NT2/D1 (cell line): Measurements from ENCODE around the genes DOHH, ZFR2 and SHD.

DNA sequence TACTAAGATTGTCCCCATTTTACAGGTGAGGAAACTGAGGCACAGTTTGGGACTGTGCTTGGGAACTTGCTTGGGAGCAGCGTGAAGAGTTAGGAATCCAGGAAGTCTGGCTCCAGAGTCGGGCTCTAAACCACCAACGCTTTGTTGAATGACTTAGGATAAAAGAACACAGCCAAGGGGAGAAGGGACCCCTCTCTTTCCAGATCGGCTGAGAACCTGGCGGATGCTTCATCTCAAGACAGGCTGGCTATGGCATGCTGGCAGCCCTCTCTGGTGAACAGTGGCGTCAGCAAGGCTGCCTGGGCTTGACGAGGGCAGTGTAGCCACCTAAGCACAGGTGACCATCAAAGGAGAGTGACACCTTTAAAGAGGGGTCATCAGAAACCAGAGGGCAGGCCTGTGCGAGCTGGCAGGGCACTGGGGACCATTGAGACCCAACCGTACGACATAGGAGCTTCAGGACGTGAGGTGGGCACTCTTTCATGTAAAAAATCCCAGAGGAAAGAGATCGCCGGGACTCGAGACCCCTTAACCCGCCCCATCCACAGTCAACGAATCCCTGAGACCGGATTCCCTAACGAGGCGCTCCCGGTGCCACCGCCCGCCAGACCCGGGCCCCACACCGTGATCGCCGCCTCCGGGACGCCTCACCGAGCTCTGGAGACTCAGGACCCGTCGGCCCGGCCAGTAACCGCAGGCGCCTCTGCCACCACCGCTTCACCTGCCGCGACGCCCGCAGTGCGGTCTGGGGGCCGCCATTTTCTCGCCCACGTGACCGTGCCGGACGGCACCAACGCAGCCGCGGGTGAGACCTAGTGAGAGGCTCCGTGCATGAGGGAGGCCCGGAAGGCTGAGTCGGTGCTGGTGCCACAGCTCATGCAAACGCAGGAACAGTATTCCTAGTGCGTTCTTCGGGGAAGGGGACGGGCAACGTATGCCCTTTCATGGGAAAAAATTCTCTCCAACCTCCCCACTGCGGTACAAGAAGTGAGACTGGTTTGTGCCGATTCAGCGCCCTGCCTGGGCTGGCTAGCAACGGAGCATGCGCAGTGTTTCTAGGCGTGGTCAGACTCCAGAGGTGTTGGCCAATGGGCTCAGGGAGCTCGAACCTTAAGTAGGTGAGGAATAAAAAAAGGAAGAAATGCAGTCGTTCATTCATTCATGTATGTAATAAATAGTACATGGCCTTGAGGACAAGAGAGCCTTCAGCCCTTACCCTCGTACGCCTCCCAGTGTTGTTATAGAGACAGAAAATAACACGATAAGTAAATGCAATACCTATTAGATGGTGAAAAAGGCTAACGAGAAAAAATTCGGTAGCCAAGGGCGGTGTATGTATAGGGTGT is at the start of gene DOHH:
TSS of gene DOHH (minus strand) at position 765 of the 1,346 bp plus-strand sequence.
- RRBS, 2 experiments: 1 to 2% methylated on average over 22 to 25 of the region's 71 CpGs

GRCh38 chr19:3510909-3511254 is 4.8 kb downstream of the FZR1 start:
- RRBS, 2 experiments: 96% methylated on average over 5 of the region's 18 CpGs

DNA sequence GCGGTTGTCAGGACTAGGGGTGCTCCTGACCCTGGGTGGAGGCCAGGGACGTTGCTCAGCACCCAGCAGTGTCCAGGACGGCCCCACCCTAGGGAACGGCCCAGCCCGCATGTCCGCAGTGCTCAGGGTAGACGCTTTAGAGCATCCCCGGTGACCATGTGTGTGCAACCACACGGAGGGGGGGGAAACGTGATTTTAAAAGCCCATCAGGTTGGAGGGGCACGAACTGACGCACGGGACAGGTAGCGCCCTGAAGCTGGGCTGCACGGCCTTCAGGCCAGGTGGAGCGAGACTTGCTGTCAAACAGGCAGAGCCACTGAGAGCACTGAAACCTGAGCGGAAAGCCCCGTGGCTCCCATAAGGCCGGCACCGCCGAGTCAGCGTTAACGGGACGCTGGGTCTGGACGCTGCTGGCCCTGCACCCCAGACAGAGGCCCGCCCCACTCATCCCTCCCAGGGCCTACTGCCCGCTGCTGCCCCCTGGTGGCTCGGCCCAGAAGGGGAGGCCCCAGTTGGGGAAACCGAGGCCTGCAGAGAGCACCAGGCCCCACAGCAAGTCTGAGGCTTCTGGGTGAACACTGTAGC is 8.2 kb downstream of the CACTIN start:
- RRBS, 2 experiments: no CpG with 5 or more reads among the region's 29 CpGs

GRCh38 chr19:3653072-3653685 is 26.6 kb upstream of the CACTIN start:
- RRBS, 2 experiments: no CpG with 5 or more reads among the region's 34 CpGs

GRCh38 chr19:3657929-3658315 is 31.3 kb upstream of the CACTIN start:
- RRBS, 2 experiments: no CpG with 5 or more reads among the region's 14 CpGs

GRCh38 chr19:3668168-3668698 is 32.0 kb downstream of the PIP5K1C start:
- RRBS, 2 experiments: no CpG with 5 or more reads among the region's 22 CpGs

- RRBS, 2 experiments: no CpG with 5 or more reads among the region's 25 CpGs
Observed at GRCh38 chr19:3670000-3670558, 30.2 kb downstream of the PIP5K1C start.

DNA sequence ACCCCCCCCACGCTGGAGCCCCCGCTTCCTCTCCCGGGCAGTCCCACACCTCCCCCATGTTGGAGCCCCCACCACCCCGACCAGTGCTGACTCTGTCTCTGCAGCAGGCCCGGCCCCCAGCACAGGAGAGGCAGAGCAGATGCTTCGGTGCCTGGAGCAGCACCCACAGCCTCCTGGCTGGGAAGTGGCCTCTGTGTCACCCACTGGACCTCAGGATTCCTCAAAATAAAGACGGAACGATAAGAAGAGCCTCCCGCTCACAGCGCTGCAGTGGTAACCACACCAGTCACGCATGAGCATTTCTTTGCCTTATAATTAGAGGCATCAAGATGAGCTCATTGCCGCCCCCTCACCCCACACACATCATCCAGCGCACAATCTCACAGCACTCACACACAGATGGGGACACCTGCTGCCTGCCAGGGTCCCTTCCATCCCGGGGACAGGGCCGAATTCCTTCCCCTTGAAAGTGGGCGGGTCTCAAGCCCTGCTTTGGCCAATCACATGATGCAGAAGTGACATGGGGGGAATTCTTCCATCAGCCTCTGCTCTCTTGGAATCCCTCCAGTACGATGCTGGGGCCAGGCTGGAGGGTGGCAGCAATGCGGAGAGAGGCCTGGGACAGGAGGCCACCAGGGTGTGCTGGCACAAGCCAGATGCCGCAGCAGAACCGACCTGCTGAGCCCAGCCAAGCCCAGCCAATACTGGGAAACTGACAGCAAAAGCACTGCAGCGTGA is 16.2 kb downstream of the PIP5K1C start:
- RRBS, 2 experiments: 16 to 70% methylated on average over 5 of the region's 21 CpGs

GRCh38 chr19:3688267-3689150 is 11.8 kb downstream of the PIP5K1C start:
- RRBS, 2 experiments: 71 to 83% methylated on average over 10 of the region's 35 CpGs

GRCh38 chr19:3712939-3713659 is 4.9 kb downstream of the TJP3 start:
- RRBS, 2 experiments: 30 to 93% methylated on average over 2 to 3 of the region's 16 CpGs

- RRBS, 2 experiments: no CpG with 5 or more reads among the region's 10 CpGs
Observed at GRCh38 chr19:3743541-3744171, 17.8 kb downstream of the APBA3 start.

GRCh38 chr19:3868259-3869490 is at the start of gene ZFR2:
Gene ZFR2, minus strand, starts transcription at chr19:3869038.
- RRBS, 2 experiments: 2% methylated on average over 13 of the region's 86 CpGs

DNA sequence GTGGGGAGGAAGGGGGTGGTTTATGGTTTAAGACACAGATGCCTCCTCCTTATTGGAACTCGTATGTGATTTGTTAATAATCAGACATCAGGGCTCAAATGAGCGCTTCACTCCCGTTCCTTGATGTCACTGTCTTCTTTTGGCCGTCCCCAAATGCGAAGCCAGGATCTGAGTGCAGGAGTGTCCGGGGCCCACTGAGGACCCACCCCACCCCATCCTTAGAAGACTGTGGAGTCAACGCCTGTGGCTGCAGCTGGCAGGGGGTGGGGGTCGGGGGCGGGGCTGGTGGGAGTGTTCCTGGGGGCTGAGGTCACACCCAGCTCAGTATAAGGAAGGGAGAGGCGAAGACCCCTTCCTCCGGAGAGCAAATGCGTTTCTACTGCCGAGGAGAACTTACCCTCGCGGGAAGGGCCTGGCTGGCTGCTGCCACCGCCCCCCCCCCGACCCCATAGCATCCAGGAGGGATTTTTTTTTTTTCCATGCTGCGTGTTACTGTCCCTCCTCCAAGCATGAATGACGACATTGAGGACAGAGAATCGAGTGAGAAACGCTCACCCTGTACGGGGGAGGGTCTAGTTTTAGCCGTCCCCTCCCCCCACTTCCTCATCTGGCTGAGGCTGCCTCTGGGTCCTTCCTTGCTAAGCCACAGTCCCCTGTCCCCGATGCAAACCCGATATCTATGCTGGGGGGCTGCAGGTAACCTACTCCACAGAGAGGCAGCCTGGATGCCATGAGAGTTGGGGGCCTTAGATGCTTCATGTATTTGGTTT is 1.1 kb downstream of the ATCAY start:
- RRBS, 2 experiments: no CpG with 5 or more reads among the region's 25 CpGs

DNA sequence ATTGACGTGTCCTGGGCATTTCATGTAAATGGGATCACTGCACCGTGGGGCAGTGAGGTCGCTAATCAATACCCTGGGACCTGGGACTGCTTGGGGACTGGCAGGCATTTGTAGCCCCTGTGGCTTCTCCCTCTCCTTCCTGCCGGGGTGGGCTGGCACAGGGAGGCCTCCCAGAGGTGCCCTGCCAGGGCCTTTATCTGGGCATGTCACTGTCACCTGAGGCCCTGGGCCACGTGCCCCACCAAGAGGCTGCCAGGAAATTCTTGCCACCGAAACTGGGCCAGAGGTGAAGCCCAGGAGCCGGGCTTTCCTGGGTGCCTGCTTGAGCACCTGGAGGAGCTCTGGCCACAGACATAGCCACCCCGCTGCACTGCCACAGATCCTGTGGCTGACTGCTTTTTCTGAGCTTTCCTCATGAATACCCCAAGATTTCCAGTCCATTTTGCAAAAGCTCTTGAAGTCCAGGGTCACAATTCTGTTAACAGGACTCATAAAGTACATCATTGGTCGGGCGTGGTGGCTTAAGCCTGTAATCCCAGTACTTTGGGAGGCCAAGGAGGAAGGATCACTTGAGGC is 1.7 kb upstream of the NMRK2 start:
- RRBS, 2 experiments: no CpG with 5 or more reads among the region's 10 CpGs

- RRBS, 2 experiments: no CpG with 5 or more reads among the region's 22 CpGs
Observed at GRCh38 chr19:3982086-3982515, 3.2 kb downstream of the EEF2 start.

DNA sequence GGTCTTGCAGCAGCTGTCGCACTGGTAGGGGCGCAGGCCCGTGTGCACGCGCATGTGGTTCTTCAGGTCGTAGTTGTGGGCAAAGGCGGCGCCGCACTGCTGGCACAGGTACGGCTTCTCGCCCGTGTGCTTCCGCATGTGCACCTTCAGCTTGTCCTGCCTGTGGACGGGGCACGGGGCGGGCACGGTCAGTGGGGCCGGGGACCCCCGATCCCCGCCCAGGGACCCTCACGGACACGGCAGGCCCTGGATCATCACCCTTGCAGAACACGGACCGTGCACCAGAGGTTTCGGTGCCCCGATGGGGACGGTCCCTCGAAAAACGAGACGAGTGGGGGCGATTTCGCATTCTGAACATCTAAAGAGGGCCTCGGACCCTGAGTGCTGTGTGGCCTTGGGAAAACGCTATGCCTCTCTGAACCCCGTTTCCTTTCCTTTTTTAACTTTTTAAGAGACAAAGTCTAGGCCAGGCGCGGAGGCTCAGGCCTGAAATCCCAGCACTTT is 18.6 kb downstream of the ZBTB7A start:
- RRBS, 2 experiments: no CpG with 5 or more reads among the region's 37 CpGs

- RRBS, 2 experiments: 58% methylated on average over 3 of the region's 10 CpGs; no CpG with 5 or more reads in 1 of the 2 experiments
Observed at GRCh38 chr19:4068014-4068371, 1.3 kb upstream of the ZBTB7A start.

DNA sequence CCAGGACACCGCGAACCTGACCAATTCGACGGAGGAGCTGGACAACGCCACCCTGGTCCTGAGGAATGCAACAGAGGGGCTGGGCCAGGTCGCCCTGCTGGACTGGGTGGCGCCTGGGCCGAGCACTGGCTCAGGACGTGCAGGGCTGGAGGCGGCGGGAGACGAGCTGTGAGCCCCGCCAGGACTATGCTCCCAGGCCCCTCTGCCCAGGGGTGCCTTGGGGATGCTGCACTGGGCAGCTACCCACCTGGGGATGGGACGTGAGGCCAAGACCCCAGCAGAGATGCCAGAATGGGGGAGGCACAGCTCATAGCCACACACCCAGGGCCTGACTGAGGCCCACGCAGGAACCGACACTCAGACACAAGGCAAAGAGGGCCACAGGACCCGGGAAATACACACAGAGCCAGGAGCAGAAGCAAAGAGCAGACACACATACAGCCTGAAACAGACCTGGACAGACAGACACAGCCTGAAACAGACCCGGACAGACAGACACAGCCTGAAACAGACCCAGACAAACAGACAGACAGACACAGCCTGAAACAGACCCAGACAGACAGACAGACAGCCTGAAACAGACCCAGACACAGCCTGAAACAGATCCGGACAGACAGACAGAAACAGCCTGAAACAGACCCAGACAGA is 10.4 kb downstream of the SIRT6 start:
- RRBS, 2 experiments: 73 to 94% methylated on average over 2 of the region's 19 CpGs

GRCh38 chr19:4172446-4173163 is 9.8 kb downstream of the SIRT6 start:
- RRBS, 2 experiments: 19 to 21% methylated on average over 6 of the region's 22 CpGs

- RRBS, 2 experiments: under 1 to 2% methylated on average over 34 to 43 of the region's 110 CpGs
Observed at GRCh38 chr19:4278723-4280002, at the start of gene SHD. Gene SHD, plus strand, starts transcription at chr19:4279266.